Bronchus (tissue), 1 donor: ENCODE data around the genes BMP10 and PCYOX1.

- PRO-cap: unidirectional peak, plus-strand start at chr2:68721708
Measured at GRCh38 chr2:68721269-68721944, 13.2 kb upstream of the ARHGAP25 start.

- PRO-cap: no peak
Measured at GRCh38 chr2:68726865-68727431, 7.7 kb upstream of the ARHGAP25 start.

DNA sequence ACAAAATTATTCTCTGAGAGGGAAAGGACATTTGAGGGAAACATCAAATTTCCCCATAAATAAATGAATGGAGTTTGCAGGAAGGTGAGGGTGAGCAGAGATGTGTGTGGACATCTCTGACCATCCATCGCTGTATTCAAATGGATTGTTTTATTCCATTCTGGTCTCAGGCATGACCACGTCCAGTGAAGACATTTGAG, 45.0 kb downstream of the BMP10 start:
- PRO-cap: no peak

- PRO-cap: no peak
Measured at GRCh38 chr2:68828913-68829977, 42.0 kb downstream of the BMP10 start.

DNA sequence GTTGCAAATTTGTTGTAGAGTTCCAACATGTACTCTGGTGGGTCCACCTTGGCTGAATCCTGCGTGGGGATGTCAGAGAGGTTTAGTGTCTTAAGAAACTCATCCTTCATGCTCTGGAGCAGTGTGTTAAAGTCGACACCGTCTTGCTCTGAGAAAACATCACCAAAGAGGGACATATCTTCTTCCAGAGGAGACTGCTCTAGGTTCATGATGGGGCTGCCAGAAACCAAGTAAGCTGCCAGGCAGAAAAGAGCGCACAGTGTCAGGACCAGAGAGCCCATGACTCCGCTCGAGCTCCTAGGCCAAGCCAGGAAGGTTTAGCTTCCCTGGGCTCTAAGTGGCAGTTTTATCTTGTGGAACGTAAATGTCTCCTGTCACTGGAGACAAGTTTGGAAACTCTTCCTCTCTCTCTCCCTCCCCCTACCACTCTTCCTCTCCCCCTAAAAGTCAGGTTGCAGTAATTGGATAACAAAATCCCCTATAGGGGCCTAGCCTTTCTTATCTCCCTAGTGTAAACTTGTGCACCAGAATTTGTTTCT, at the start of gene BMP10:
BMP10 (minus strand) TSS at position 320 of the 539 bp plus-strand sequence.
- PRO-cap: no peak

- PRO-cap: bidirectional peak, plus-strand start at chr2:69083680, minus-strand start at chr2:69083554
Measured at GRCh38 chr2:69083108-69083917, 70.3 kb downstream of the ANTXR1 start.

- PRO-cap: no peak
Measured at GRCh38 chr2:69163082-69163498, 150.1 kb downstream of the ANTXR1 start.

GRCh38 chr2:69196927-69197383, 184.0 kb downstream of the ANTXR1 start:
- PRO-cap: no peak

DNA sequence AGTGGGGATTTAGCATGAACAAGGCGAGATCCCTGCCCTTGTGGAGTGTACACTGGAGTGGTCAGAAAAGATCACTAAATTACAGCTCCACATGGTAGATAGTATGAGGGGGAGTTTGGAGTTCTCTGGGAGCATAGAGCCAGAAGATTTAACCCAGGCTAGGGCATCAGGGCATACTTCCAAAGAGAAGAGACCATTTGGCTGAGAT, 182.1 kb downstream of the GFPT1 start:
- PRO-cap: no peak

DNA sequence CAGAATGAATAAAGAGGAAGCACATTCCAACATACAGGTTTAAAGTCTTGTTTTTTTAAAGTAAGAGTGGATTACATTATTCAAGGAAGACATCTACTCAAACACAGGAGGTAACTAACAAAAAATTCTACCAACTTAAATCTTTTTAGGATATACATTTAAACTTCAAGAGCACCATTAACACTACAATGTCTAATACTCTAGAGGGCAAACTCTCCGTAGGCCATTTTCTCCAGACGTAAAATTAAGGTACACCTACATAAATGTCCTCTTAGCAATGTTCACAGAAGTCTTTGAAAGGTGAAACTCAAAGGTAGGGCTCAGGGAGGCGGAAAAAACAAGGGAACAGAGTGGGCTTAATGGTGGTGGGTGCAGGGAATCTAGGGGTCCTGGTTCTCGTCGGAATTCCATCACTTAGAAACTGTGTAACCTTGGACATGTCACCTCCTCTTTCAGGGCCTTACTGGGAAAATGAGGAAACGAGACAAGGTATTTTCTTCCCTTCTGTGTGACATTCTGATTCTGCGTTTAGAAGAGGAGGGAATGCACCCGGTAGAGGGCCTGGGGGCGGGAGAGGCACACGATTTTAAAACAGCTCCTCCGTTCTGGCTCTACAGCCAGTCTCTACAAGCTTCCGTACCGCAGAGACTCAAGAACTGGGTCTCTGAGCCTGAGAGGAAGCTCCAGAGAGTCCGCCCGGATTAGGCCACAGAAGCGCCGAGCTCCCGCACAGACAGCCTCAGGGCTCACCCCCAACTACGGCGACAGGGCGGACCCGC, 579 bp downstream of the NFU1 start:
- PRO-cap: bidirectional peak, plus-strand start at position 555 of the sequence, minus-strand start at position 462 of the sequence; bidirectional peak, plus-strand start at position 616 of the sequence, minus-strand start at position 658 of the sequence

DNA sequence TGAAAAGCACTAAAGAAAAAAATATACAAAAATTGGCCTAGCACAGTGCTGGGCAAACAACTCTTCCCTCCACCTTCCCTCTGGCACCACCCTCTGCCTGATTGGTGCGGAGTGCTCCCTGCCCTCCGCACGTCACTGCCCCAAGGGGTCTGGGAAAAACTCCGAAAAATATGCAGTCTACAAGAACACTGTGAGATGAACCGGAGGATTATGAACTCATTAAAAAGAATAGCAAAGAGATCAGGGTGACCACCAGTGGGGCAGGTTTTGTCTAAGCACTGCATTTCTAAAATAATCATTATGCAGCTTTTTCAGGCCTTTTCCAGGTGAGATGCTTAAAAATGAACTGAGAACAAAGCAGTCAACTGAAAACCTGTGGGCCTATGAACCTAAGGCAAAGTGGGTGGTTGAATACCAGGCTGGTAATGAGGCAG, 57.6 kb downstream of the AAK1 start:
- PRO-cap: no peak

DNA sequence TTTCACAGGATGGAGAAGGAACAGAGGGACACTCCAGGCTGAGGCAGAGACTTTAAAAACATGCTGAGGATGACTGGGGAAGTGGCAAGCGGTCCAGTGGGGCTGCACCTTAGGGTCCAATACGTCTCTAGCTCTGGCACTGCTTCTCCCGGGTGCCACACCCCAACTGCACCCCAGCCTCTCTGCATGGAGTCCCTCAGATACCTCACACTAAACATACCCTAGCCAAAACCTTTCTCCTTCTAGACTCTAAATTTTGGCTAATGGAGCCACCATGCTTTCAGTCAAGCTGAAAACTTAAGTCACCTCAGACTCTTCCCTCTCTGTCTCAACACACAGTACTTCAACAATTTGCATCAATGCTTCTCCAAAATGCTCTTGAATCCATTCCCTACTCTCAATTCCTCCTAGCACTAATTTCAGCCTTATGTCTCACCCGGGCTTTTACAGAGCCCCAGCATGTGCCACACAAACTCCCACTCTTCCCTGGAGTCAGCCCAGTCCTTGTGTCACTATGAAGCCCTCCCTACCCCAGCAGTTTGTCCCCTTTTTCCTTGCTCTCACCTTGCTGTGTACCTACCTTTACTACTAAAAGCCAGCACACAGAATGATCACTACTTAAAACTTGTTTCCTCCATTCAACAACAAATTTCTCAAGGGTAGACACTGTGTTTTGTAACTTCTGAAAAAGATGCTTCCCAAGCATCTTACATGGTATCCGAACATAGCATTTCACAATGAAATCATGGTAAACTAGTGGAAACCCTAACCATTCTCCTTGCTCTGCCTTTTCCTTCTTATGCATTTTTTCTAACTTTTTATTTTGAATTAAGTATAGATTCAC, 38.7 kb downstream of the AAK1 start:
- PRO-cap: no peak

DNA sequence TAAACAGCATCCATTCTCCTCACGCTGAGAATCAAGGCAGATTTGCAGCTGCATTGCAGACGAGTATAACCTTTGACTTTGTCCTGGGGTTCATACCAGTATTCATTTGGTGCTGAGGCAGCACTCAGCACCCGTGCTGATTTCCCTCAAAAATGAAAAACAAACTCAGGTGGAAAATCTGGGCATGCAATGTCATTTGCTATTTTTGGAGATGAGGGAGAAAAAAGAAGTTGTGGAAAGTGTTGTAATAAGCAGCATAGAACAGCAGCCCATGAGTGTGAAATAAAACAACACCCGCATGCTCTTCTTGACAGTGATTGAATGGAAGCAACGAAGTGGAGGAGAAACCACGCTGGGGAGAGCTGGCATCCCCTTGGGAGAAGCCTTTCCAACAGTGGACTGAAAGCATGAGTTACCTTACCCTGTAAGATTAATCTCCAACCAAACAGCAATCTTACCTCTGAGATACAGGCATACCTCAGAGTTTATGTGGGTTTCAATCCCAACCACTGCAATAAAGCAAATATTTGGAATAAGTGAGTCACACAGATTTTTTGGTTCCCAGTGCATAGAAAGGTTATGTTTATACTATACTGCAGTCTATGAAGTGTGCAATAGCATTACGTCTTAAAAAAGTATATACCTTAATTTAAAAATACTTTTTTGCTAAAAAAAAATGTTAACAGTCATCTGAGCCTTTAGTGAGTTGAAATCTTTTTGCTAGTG, 46.5 kb upstream of the ANXA4 start:
- PRO-cap: no peak

DNA sequence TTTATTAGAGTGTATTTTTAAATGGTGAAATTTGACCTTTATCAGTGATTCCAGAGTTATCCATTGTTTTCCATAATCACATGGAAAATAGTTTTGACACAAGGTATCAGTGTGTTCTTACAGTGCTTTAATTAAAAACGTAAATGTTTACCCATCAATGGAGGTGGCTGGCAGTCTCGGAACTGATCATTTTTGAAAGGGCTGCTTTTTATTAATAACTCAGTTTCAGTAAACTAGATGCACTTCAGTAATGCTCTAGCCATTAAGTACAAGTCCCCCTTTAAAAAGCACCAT, 3.8 kb downstream of the MXD1 start:
- PRO-cap: no peak

GRCh38 chr2:69933631-69934829, 19.1 kb downstream of the MXD1 start:
- PRO-cap: no peak

- PRO-cap: no peak
Measured at GRCh38 chr2:69945261-69946032, 16.0 kb downstream of the ASPRV1 start.

DNA sequence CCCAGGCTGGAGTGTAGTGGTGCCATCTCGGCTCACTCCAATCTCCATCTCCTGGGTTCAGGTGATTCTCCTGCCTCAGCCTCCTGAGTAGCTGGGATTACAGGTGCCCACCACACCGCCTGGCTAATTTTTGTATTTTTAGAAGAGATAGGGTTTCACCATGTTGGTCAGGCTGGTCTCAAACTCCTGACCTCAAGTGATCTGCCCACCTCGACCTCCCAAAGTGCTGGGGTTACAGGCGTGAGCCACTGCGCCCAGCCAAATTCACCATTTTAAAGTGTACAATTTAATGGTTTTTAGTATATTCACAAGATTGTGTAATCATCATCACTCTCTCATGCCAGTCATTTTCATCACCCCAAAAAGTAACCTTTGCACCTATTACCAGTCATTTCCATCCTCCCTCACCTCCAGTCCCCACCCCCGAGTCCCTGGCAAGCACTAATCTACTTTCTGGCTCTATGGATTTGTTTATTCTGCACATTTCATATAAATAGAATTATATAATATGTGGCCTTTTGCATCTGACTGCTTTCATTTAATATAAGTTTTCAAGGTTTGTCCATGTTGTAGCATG, 10.7 kb downstream of the PCBP1 start:
- PRO-cap: no peak

DNA sequence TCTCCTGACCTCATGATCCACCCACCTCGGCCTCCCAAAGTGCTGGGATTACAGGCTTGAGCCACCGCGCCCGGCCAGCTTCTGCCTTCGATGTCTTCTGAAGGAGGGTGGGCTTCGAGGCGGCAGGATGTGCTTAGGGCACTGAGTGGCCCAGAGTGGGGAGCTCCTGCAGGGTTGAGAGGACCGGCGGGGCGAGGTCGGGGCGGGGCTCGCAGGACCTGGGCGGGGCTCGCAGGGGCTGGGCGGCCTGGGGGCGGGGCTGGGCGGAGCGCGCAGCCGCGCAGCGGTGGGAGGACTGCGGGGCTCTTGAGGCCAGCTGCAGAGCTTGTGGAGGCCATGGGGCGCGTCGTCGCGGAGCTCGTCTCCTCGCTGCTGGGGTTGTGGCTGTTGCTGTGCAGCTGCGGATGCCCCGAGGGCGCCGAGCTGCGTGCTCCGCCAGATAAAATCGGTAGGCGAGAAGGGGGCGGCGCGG, at the start of gene PCYOX1:
PCYOX1 (plus strand) TSS at position 309 of the 472 bp plus-strand sequence.
- PRO-cap: bidirectional peak, plus-strand start at position 321 of the sequence, minus-strand start at position 211 of the sequence

DNA sequence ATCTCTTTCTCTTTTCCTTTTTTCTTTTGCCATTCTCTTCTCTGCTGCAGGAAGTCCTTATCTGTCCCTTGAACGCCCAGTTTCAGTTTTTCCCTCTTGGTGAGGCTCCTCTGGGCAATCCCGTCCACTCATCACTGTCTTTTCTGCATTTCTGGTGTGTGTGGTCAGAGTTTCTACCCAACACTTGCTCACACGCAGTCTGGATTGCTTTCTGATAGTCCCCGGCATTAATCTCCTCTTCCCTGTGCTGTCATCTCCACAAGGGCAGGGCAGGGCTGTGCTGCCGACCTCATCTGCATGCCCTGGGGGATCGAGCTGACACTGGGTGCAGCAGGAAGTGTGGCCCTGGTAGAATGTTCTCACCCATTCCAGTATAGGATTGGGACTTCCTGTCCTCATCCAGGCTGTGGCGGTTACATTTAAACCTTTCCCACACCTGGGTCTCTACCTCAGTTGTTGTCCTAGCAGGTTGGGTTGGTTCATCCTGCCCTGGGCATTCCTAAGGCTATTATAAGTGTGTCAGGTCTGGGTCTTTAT, 79.9 kb upstream of the FAM136A start:
- PRO-cap: no peak

DNA sequence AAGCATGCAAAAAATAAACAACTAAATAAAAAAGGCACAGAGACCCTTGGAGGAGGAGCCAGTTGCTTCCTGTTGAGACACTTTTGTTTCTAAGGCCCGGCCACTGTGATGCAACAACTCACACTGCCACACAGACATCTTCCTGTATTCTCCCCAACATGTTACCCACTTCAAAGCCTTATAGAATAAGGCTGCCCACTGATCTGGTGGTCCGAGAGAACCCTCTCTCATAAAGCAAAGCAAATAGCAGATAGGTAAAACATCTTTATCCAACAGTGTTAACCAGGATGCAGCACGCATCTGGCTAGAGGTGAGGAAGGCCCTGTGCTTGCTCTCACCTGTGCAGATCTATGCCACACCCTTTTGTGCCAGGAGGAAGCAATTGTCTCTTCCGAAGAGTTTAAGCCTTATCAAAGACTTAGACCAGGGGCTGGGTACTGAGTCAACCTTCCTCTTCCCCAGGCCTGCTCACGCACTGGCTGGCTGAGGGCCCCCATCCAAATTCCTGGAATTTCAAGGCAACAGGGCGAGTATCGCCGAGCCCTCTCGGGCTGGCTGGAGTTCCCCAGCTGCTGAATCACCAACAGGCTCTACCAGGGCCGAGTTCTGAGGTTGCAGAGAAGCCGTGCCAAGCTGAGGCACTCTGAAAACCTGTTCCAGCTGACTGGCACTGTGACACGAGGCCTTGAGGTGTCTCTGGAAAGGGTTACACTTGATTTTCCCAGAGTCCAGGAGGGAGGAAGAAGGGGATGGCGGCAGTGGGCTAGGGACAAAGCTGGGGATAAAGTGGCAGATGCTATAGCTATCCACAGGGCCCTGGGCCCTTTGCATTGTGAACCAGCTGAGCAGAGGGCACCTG, 29.4 kb downstream of the TGFA start:
- PRO-cap: no peak